ENCODE measurements around a stretch of chr6.

DNA sequence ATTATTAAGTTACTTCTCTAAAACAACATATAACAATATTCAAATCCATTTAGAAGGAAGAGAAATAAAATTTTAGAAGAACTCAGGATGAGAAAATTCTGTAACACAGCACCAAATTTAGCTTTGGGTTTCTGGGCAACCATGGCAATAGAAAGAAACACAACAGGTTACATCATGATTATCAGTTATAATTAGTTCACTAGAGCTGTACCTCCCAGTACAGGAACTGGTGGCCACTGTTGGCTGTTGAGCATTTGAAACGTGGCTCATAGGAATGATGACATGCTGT, 23.8 kb upstream of the MAP3K4 start:
- RRBS = no CpG with 5 or more reads among the region's 1 CpG

DNA sequence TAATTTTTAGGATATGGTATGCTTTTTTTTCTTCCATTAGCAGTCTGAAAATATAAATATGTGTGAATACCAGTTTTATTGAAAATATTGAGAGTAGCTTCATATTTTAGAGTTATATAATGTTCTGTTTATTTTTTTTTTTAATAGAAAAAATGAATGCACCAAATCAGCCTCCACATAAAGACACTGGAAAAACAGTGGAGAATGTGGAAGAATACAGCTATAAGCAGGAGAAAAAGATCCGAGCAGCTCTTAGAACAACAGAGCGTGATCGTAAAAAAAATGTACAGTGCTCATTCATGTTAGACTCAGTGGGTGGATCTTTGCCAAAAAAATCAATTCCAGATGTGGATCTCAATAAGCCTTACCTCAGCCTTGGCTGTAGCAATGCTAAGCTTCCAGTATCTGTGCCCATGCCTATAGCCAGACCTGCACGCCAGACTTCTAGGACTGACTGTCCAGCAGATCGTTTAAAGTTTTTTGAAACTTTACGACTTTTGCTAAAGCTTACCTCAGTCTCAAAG, 57.0 kb downstream of the MAP3K4 start:
- RRBS = no CpG with 5 or more reads among the region's 6 CpGs

DNA sequence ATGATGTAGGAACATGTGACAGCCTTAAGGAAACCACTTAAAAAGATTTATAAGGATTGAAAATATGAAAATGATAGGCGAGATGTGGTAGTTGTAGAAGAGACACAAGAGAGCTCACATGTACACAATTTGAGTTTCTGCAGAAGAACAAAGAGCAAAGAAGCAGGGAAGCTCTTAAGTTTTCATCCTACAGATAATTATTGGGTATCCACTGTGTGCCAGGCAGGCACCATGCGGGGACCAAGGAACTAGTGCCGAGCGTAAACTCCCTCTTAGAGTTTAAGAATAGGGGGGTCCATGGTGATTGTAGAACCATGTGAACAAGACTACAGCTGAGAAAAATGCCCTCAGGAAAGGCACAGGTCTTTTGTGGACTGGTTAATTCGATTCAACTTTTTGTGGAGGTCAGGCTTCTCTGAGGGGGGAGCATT, 85.0 kb downstream of the MAP3K4 start:
- RRBS = no CpG with 5 or more reads among the region's 5 CpGs

DNA sequence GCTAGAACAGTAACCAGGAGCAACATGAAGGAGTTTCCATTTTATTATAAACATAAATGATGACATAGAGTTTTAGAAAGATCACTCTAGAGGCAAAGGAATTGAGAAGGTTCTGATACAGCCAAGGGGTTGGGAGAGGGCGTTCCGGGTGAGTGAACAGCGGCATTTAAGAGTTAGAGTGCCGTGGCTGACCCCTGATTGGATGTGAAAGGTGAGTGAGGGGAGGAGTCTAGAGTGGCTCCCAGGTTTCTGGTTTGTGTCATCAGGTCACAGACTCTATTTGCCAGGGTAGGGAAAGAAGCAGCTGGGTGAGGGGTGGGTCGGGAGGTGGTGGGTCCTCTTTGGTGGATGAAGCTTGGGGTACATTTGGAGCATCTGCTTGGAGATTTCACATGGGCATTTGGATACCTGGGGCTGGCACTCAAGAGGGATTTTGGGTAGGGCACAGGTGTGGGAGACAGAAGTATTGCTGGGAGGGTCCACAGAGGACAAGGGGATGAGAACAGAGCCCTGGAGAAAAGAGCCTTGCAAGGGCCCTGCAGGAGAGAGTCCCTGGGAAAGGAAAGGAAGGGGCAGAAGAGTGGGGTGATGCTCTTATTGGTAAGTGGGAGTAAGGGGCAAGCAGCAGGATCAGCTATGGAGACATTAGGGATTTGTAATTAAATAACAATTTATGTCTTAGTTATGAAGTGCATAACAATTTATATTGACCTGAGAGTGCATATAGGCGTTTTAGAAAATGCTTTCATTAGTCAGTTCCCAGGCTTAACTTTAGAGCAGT, 124.5 kb downstream of the MAP3K4 start:
- RRBS = no CpG with 5 or more reads among the region's 6 CpGs

DNA sequence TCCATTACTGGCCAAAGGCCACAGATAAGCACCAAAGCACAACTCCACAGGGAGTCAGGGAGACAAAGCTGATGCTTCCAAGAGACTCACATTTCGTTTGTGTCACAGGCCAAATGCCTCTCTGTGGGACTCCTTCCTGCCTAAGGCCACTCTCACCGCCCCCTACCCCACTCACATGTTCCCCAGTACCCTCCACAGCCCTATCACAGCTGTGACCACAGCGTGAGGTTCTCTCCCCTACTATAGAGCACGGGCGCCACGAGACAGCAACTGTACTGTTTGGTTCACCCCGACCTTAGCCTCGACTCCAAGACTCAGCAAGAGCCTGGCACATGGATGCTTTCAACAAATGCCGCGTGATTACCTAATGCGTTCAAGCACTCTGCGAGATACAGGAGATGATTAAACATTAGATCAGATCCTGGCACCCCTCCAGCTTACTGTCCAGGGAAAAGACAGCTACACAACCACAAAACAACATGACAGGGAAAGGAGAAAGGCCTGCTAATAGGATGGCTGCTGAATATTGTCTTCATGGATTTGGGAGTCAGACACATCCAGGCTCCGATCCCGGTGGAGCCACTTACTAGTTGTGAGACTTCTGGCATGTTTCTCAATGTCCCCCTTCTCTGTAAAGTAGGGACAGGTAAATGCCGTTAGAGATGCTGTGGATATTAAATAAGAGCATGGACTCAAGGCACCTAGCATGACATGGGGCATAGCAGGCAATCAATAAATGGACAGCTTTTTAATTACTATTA, 105.4 kb downstream of the AGPAT4 start:
- RRBS = no CpG with 5 or more reads among the region's 15 CpGs

- RRBS = no CpG with 5 or more reads among the region's 4 CpGs
Observed at GRCh38 chr6:161215257-161215712, 58.6 kb downstream of the AGPAT4 start.

DNA sequence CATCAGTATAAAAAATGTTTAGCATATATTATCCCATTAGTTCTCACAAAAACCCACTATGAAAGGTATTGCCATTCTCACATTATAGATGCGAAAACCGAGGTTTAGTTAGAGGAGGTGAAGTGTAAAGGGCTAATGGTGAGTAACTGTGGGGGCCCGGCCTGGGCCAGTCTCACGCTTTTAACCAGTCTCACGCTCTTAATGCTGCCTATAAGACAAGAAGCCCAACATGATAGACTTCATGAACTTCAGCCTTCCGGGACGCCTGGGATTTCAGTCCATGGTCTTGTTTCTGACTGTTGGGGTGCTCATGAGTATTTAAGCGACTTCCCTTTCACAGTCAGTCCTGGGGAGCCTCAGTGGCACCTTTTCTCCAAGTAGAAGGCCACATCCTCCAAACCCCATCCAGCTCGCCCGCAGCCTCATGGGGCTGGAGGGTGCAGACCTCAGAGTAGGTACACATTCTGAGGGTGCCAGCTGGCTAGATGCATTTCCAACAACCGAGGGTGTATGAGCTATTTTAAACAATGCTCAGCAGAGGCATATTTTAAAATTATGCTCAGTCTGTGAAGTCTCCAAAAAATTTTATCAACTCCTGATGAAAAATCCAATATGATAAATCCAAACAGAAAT, 31.7 kb downstream of the AGPAT4 start:
- RRBS = no CpG with 5 or more reads among the region's 11 CpGs

- RRBS = no CpG with 5 or more reads among the region's 9 CpGs
Observed at GRCh38 chr6:162058243-162058787, 669.3 kb downstream of the PRKN start.

DNA sequence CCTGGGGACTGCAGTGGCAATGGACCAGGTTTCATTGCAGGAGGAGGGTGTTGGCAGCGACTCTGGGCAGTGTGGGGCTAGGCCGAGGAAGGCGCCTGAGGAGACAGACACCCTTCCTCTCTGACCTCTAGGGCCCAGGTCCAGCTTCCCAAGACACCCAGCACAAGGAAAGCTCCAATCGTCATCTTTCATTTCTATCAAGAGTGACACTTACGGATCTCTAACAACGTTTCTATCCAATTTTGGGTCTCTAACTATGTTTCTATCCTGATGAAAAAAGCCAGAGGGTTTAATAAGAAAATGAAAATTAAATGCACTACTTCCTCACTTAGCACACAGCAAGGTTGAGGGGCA, 339.4 kb downstream of the PRKN start:
- RRBS = no CpG with 5 or more reads among the region's 6 CpGs

GRCh38 chr6:162621245-162621555, 106.4 kb downstream of the PRKN start:
- RRBS = no CpG with 5 or more reads among the region's 4 CpGs

- RRBS = no CpG with 5 or more reads among the region's 4 CpGs
Observed at GRCh38 chr6:162670136-162670837, 57.3 kb downstream of the PRKN start.

DNA sequence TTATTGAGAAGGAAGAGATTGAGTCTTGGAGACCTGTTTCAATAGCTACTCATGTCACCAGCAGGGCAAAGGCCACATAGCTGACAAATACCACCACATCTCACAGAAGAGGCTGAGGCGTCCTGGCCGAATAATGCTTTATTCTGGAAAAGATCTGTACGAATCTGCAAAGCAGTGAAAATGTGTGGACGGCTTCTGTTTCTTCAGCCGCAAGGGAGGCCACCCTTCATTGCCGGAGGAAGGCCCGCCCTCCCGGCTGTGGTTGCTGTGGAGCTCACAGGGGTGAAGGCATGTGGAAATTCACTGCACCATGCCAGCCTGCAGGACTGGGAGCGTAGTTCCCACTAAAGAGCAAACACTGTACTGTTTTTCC, 89.6 kb upstream of the QKI start:
- RRBS = no CpG with 5 or more reads among the region's 9 CpGs

GRCh38 chr6:163336160-163336425, 78.4 kb upstream of the QKI start:
- RRBS = no CpG with 5 or more reads among the region's 7 CpGs

GRCh38 chr6:163354889-163356051, 59.2 kb upstream of the QKI start:
- RRBS = no CpG with 5 or more reads among the region's 20 CpGs

DNA sequence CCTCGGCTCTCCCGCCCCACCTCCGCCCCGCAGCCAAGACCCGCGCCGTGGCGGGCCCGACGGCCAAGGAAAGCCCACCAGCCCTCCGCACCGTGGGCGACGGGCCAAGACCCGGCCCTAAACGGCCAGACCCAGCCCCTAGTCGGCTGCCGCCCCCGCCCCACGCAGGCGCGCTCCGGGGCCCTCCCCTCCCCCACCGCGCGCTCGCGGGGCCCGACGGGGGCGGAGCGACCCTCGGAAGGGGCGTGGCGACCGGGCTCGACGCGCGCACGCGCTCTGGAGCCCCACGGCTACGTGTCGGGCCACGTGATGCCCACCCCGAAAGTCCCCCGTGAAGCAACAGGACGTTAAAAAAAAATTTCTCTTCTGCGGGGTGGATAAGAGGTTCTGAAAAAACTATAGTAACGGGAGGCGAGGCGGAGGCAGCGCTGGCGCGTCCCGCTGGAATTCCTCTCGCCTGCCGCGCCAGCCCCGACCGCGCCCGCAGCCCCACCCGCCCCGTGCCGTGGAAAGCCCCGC, 679 bp upstream of the QKI start:
- RRBS = under 1% methylated on average over 20 of the region's 68 CpGs

DNA sequence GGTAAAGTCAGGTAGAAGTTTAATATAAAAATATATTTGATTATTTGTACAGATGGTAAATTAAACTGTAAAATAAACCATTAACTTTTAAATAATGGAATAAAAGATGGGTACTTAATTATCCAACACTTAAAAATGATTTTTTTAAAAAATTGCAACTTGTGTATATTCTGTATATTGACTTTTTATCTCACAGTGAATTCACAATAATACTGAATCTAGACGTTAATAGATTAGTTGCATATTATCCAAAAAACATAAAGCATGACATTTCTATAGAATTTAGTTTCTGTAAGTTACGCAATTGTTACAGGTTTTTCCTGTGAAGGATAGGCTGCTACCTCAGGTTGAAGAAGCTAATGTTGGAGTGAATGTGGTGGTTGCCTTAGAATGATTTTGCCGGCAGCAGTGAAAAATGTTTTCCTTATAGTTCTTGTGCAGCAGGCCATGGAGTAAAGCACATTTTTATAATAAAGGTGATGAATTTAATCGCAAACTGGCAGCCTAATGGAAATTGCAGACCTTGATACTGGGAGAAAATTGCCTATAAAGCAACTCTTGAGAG, 20.5 kb downstream of the QKI start:
- RRBS = no CpG with 5 or more reads among the region's 4 CpGs

DNA sequence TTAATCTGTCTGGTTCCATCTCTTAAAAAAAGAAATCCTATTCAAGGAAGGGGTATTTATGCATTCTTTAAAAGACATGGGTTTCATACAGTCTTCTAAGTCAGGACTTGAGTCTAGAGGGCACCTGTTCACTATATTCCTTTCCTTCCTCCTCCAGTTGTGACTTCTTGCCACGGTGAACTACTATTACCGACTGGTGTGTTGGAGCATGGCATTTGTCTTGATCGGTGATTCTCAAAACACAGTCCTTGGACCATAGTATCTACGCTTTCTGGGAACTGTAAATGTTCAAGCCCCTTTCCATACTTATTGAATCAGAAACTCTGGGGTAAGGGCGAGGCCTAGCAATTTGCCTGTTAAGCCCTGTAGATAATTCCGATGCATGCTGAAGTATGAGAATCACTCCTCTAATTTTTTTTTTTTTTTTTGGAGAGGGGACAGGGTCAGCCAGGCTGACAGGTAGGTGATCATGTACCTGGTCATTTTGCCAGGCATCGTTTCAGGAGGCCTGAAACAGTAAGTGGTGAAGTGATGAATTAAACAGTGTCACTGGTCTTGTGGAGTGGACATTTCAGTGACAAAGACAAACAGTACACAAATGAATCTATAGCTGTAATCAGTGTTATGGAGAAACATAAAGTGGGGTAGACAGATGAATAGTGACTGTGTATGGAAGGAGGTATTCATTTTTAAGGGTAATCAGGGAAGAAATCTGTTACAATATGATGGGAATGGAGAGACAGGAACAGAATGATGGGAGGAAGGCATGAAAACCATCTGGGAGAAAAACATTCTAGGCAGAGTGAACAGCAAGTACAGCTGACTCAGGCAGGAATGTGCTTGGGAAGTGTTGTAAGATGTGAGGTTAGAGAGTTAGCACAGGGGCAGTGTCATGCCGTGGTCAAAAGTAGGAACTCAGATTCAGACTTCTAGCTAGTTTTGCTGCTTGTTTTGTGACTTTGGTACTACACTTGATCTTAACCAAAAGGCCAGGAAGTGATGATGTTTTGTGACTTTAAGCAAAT, 43.0 kb downstream of the QKI start:
- RRBS = no CpG with 5 or more reads among the region's 8 CpGs

- RRBS = no CpG with 5 or more reads among the region's 5 CpGs
Observed at GRCh38 chr6:163471252-163471758, 56.8 kb downstream of the QKI start.

DNA sequence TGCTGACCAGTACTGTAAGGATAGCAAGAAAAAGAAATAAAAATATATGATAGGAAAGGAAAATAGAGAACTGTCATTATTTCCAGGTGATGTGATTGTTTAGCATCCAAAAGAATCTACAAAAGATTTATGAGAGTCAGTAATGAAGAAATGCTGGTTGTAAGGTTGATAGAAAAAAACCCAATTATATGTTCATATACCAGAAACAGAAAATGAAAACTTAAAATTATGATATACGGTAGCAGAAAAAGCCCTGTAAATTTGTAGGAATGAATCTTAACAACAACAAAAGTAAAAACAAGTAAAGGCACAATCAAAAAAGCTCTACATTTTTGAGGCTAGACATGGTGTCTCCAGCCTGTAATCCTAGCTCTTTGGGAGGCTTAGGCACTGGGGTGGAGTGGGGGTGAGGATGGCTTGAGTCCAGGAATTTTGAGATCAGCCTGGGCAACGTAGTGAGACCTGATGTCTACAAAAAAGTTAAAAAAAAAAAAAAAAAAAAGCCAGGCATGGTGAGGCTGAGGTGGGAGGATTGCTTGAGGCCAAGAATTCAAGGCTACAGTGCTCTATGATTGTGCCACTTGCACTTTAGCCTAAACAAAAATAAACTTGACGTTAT, 59.9 kb downstream of the QKI start:
- RRBS = no CpG with 5 or more reads among the region's 3 CpGs

- RRBS = no CpG with 5 or more reads among the region's 5 CpGs
Observed at GRCh38 chr6:163475429-163476030, 61.0 kb downstream of the QKI start.